ENCODE results near the genes RPS27A and VRK2.

DNA sequence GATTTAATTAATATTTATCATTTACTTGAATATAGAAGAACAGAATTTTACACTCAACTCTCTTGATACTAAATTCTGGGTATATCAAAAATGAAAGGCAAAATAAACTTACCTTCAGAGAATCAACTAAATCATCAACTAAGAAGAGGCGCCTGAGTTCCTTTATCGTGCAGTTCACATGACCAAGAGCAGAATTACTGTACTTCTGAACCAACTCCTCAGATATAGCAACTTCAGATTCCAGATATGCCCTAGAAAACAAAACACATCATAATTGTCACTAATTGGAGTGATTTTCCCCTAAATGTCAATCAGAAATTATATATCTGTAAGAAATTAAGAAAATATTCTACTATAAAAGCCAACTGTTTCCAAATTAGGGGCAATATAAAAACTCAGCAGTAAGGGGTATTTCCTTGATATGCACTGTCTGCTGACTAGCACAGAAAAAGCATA, 67.8 kb downstream of the RTN4 start:
- PRO-cap, result no peak

GRCh38 chr2:55111611-55112227, 61.5 kb upstream of the RTN4 start:
- PRO-cap, result no peak

DNA sequence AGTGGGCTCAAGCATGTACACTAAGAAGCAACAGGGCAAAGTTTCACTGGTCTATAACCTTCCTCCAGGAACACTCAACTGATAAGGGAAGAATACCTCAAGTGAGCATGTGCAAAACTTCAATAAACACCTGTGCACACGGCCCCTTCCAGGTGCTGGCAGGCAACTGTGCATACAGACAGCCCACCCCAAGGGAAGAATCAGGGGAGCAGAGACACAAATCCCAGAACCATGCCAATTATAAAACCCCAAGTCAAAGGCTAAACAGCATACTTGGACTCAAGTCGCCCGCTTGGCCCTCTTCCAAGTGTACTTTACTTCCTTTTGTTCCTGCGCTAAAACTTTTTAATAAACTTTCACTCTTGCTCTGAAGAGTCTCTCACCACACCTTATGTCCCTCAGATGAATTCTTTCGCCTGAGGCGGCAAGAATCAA, 85.9 kb upstream of the RTN4 start:
- PRO-cap, result no peak

DNA sequence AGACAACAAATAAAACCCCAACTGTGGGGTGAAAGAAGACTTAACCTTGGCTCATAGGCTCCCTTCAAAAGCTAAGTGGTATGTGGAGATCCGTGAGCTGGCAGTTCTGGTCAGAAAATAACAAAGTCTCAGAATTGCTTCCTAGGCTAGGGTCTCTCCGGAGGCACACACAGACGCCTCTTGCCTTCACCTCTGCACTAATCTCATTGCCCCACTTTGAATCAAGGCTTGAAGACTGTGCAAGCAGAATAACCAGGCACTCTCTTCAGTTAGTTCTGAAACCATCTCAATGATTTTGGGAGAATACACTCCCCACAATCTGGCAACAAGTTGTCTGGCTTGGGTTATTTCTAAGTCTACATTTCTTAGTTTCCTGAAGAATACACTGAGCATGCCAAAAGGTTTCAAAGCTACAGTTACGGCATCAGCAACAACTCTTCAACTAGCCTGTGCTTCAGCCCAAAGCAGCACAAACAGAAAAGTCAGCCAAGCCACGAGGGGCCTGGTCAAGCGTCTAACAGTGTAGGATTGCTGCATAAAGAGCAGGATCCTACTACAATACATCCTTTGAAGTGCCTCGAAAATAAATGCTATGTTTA, 64.1 kb downstream of the CLHC1 start:
- PRO-cap, result no peak

GRCh38 chr2:55232485-55232942, at the start of gene RPS27A:
RPS27A (plus strand) TSS chr2:55232688.
- PRO-cap, result bidirectional peak, plus-strand start at chr2:55232688, minus-strand start at chr2:55232591

- PRO-cap, result bidirectional peak, plus-strand start at chr2:55268975, minus-strand start at chr2:55269001
Measured at GRCh38 chr2:55268191-55269094, 588 bp downstream of the MTIF2 start.

- PRO-cap, result bidirectional peak, plus-strand start at chr2:55280065, minus-strand start at chr2:55279796; bidirectional peak, plus-strand start at chr2:55280319, minus-strand start at chr2:55280249
Measured at GRCh38 chr2:55279997-55280642, 11.1 kb upstream of the MTIF2 start.

DNA sequence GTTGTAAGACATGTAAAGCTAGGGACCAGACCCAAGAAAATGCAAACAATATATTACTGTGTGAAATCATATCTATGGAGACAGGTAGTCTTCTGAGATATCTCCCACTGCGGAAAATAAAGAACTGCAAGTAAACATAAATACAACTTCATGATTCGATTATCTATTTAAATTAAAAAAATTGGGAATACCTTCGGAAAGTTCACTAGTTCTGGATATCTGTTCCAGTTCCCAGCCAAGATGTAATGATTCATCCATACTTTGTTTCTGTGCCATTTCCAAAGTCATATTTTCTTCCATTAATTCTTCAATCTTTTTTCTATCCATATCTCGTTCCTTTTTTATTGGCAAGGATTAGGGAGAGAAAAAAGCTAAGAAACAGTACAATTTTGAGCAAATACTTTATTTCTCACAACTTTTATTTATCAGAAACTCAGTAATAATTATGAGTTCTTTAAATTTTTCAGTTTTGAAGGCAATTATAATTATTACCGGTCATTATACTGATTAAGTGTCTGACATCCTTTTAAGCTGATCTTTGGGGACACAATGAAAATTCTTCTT, 74.5 kb upstream of the MTIF2 start:
- PRO-cap, result no peak

DNA sequence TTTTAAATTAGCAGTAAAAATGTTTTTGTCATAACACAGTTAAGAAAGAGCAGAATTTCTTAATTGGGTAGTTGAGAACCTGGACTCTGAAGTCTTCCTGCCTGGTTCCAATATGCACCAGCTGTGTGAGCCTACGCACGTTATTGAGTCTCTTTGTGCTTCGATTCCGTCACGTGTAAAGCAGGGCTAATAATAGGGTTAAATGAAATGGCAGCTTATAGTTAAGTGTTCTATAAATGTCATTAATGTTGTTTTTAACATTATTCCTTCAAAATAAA, 1.2 kb upstream of the CCDC88A start:
- PRO-cap, result no peak

GRCh38 chr2:55620998-55621943, 3.8 kb upstream of the PPP4R3B start:
- PRO-cap, result no peak

DNA sequence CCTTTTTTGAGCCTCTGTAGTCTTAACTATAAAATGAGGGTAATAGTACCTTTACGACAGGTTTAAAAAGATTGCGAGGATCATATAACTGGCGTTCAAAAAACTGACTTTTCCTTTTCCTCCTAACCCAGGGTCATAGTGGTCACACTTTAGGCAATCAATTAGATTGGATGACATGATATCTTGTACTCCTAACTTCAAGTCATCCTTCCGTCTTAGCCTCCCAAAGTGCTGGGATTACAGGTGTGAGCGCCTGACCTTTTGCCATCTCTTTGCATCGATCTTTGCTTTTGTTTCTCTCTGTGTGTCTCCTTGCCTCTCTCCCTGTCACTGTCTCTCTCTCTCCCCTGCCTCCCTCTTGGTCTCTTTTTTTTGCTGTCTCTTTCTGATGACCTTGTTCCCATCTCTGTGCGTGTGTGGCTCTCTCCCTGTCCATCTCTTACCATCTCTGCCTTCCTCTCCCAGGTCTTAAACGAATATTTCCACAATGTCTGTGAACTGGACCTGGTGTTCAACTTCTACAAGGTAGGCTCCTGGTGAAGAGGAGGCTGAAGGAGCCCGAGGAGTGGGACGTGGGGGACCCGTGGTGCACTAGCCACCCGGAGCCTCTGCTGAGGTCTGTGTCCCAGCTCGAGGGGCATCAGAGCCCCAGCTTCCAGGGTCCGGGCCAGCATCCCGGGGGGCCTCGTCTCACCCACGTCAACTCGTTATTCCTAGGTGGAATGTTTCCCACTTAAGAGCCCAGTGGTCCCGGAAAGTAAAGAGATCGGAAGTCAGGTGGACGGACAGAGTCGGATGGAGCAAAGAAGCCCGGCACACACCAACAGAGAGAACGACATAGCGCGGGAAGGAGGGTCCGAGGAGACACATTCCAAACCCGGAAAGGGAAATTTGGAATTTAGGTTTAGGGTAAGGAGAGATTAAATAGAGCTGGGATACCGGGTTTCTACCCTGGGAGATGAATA, 725 bp downstream of the PNPT1 start:
- PRO-cap, result bidirectional peak, plus-strand start at position 760 of the sequence, minus-strand start at position 706 of the sequence

- PRO-cap, result no peak
Measured at GRCh38 chr2:55839158-55839662, 84.4 kb downstream of the EFEMP1 start.

- PRO-cap, result no peak
Measured at GRCh38 chr2:55922245-55922821, 1.2 kb downstream of the EFEMP1 start.

DNA sequence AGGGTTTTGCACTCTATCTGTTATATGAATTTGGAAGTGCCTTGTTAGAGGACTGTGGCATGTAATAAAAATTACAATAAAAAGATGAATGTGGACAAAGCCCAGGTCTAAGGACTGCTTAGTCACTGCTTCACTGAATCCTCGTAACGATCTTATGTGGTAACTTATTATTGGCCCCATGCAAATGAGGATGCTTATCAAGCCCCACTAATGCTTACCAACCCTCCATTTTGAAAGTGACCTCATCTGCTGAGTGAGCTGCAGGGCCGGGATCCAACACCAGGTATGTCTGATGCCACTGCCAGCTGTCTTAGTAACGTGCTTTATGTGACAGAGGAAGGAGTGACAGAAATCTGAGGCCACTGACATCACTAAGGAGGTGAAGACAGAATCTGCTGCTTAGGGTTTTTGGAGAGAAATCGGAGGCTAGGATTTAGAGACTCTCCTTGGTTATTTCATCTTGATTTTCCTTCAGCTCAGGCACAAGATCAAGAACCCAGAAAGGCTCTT, 65.3 kb upstream of the CCDC85A start:
- PRO-cap, result no peak

DNA sequence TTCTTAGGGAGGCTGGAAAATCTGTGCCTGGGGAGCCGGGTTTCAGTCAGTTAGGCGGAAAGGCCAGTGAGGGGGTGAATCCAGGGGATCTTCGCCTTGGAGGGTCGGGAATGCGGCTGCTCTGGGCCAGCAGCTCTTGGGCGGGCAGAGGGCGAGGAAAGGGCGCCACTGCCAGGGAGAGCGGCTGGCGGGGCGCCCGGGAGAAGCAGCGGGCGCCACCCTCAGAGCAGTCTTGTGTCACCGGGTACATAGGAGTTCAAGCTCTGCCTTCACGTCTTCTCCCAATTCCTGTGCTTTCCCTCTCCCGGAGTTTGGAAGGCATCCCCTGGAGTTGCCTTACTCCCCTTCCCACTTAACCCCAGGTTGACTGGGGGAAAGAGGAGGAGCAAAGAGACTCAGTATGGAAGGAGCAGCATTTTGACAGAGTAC, 1.4 kb downstream of the CCDC85A start:
- PRO-cap, result no peak

DNA sequence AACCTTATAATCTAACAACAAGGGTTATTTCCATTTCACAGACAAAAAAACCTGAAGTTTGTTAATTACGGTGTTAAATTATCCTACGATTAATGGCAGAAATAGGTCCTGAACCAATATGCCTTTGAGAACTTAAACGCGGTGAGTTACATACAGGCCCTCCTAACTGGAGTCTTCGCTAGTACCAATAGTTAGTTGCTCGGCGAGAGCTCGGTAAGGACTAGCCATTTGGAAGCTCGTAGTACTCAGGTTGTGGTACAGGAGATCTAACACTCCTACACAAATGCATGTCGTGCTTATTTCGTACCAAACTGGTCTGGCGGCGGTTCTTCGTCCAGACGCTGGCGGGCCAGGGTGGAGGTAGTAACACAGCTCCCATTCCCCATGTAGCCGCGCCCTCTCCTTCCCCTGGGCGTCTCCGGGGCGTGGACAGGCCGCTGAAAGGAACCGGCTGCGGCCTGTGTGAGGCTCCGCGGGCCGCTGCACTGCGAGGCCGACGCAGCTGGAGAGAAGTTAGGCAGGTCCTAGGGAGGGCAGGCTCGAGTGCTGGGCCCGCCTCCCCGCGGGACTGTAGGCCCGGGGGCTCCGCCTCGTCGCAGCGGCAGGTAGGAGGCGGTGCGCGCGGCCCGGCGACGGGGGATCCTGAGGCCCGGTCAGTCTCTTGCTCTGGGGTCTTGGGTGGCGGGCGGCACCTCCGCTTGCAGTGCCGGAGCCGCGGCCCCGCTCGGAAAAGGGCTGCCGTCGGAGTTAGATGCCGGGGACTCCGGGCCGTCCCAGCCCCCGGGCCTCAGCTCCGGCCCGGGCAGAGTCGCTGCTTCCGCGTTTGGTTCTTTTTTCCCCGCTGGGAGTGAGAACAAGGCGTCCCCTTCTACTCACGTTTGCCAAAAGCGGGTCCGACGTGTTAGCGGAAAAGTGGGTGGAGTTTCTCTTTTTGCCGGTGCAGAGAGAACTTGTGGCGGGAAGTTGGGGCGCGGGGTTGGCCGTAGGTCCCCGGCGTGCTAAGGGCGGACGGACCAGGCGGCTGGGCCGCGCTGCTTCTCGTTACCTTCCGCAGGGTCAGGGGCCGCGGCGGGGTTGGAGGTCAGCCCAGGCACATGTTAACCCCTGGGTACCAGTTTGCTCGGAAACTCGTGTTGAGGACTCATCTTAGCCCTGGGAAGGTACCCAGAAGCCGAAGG, at the start of gene VRK2:
Gene VRK2 (plus strand): TSS at position 590 of the 1,178 bp plus-strand sequence.
- PRO-cap, result bidirectional peak, plus-strand start at position 194 of the sequence, minus-strand start at position 257 of the sequence; bidirectional peak, plus-strand start at position 656 of the sequence, minus-strand start at position 487 of the sequence

DNA sequence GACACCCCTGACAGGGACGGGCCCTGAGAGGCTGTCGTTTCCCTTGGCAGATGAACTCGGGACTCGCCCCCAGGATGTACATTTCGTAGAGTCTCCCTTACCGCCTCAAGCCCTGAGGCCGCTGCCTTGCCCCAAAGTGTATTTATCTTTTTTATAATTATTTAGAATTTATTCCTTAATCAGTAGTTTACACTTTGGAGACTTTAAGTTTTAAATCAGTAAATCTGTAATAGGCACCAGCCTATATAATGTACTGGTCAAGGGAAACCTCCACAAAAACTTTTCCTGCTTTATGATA, 738 bp downstream of the VRK2 start:
- PRO-cap, result bidirectional peak, plus-strand start at position 49 of the sequence, minus-strand start at position 65 of the sequence

DNA sequence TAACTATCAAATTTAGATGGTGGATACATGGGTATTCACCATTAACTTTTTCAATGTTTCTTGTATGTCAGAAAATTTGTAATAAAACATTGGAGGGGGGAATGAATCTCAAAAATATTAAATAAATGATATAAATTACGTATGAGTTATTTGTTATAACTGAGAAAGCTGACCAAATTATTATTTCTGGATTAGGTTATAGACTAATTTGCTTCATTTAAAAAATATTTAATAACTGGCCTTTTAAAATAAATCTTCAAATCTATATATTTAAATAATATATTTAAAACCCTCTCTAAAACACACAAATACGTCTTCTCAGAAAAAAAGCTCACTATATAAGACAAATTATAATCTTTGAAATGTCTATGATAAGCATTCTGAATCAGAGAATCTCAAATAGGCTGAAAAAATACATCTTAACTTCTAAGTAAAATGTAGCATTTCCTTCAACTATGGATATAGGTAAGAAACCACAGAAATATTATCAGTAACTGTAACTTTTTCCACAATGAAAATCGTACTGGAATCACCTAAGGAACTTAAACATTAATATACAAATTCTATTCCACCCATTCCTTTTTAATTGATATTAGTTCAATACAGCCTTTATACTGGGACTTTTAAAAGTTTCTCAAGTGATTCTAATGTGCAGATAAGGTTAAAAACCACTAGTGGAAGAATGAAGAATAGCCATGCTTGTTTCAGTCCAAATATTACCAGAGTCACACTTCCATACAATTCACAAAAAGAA, 59.3 kb downstream of the FANCL start:
- PRO-cap, result no peak

DNA sequence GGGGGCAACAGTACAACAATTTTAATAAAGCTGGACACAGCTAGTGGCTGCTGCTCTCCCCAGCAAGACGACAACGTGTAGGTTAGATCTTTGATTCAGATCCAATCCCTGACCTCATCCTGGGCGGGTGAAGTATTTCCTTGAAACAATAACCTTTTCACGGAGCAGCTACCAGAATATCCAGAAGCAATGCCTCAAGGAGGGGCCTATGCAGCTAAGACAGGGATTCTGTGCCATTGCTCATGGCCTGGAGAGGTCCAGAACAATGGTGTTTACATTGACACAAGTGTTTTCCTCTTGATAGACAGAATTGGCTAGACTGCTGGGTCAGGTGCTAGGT, 520.2 kb downstream of the BCL11A start:
- PRO-cap, result no peak

DNA sequence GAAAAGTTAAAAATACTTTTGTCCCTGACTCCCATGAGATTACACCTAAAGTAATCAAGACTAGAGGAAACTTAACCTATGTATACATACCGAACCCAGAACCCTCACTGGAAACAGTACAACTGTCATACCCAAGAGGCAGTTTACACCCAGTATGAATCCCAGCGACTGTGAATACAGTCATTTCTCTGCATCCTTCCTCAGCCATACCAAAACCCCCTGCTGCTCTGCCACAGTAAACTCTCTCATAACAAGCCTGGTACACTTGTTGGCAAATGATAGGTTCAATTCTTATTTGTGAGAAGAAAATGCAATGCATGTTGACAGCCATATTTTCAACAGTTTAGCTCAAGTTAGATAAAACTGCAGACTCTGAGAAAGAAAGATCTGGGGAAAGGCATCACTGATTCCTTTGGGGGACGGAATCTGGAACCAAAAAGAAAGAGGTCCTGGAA, 252.4 kb downstream of the BCL11A start:
- PRO-cap, result no peak

Data from H9 (cell line).